Measurements from ENCODE around the genes SDHAF4, SMAP1, KHDC3L, SLC17A5 and CD109.

- PRO-cap, result no peak
Observed at GRCh38 chr6:69780673-69781274, 16.0 kb downstream of the LMBRD1 start.

DNA sequence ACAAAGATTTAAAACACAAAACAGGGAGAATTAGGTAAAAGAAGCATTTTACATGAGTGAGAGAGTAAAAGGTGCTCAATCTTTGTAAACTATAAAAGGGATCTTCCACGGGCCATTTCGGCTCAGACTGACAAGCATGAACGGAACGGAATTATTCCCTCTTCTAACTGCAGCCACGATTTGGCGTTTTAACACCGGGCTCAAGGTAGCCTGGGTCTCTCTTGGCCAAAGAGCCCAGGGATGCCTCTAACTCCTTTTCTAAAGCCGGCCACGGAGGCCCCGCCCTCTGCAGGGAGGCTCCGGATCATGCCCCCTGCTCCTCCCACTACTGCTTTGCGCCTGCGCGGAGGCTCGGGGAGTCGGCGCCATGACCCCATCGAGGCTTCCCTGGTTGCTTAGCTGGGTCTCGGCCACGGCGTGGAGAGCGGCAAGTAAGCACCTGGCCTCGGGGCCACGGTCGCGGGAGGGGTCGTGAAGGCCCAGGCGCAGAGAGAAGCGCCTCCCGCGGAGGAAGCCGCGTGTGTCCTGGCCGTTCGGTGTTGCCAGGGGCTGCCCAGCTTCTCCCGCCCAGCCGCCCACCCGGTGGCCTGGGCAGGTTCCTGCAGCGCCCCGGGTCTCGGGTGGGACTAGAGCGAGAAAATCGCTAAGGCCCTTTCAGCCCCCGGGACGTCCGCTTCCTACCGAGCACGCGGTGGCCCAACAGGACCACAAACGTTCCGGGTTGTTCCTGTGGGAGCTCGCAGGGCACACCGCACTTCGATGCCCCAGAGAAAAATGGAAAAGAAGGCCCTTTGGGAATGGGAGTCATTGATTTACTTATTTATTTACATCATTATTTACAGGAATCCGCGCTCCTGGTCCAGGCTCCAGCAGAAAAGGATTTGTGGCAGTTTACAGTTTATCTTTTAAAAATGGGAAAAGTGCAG, at the start of gene SDHAF4:
TSS of gene SDHAF4 (plus strand) at position 357 of the 926 bp plus-strand sequence.
- PRO-cap, result unidirectional peak, plus-strand start at position 357 of the sequence

DNA sequence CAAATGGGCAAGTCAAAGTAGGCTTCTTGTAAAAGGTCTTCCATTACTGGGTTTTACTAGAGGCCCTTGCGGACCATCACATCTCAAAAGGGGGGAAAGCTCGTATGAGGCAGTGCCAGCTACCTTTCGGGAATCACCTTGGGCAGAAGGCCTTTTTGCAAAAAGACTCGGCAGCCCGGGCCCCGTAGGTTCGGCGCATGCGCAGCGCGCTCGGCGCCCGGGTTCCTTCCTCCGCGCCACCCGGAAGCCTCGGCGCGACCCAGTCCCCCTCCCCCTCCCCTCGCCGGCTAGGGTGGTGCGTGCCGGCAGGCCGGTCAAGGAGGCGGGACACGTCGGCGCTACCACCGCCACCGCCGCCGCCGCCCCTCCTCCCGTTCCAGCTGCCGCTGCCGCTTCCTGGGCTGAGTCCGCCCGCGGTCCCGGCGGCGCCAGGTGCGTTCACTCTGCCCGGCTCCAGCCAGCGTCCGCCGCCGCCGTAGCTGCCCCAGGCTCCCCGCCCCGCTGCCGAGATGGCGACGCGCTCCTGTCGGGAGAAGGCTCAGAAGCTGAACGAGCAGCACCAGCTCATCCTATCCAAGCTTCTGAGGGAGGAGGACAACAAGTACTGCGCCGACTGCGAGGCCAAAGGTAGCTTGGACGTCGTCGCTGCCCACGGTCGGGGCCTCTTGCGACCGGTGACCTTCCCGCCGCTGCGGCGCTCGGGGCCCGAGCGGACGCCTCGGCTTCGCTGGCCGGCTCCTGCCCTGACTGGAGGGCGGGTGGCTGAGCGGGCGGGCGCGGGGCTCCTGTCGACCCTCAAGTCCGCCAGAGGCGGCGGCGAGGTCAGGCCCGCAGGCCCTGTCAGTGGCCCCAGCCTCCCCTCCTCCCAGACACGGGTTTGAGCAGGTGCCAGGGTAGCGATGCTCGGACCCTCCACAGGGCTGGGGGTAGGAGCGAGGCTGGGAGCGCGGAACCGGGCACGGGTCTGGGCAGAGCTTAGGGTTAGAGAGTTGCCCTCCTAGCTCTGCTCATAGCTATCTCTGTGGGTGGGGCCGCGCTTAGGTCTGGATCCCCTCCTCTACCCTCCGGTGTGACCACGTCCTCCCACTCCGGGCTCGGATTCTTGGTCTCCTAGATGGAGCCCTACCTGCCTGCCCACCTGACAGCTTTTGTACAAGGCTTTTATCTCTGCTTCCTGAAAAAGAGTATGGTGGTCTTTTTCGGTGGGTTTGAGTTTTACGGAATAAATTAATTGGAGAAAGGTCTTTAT, at the start of gene SMAP1:
TSS of gene SMAP1 (plus strand) at position 369 of the 1,249 bp plus-strand sequence.
- PRO-cap, result bidirectional peak, plus-strand start at position 404 of the sequence, minus-strand start at position 186 of the sequence; unidirectional peak, minus-strand start at position 914 of the sequence

GRCh38 chr6:70669160-70669614, 1.5 kb downstream of the SMAP1 start:
- PRO-cap, result unidirectional peak, minus-strand start at chr6:70669279

DNA sequence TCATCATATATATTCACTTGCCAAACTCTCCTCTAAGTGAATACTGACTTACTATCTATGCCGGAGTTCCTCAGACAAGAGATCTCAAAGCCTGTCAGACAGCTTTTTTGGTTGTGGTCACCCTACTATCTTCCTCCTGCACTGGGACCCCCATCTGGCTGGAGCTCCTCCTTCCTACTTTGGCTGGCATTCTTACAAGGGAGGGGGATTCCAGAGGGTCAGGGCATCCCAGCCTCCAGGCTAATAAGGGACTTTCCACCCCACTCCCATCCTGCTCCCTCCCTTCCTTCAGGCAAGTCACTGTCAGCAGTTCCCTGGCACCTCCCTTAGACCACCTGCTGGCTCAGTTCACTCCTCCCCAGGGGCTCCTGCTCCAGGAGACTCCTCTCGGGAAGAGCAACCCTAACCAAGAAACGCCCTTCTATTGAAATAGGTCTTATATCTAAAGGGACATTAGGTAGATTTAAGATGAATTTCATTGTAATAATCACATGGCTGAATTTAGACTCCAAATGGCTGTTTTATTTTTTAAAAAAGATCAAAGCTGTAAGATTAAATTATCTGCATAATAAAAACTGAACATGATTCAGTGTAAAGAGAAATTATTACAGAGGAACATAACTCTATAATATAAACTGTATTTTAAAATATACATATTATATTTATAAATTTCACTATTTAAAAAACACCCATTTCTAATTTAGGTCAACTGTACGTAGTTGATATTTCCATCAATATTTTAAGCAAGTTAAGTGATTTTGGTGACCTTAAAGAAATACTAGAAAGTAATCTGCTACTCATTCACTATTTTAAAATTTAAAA, 119.0 kb downstream of the OGFRL1 start:
- PRO-cap, result no peak

DNA sequence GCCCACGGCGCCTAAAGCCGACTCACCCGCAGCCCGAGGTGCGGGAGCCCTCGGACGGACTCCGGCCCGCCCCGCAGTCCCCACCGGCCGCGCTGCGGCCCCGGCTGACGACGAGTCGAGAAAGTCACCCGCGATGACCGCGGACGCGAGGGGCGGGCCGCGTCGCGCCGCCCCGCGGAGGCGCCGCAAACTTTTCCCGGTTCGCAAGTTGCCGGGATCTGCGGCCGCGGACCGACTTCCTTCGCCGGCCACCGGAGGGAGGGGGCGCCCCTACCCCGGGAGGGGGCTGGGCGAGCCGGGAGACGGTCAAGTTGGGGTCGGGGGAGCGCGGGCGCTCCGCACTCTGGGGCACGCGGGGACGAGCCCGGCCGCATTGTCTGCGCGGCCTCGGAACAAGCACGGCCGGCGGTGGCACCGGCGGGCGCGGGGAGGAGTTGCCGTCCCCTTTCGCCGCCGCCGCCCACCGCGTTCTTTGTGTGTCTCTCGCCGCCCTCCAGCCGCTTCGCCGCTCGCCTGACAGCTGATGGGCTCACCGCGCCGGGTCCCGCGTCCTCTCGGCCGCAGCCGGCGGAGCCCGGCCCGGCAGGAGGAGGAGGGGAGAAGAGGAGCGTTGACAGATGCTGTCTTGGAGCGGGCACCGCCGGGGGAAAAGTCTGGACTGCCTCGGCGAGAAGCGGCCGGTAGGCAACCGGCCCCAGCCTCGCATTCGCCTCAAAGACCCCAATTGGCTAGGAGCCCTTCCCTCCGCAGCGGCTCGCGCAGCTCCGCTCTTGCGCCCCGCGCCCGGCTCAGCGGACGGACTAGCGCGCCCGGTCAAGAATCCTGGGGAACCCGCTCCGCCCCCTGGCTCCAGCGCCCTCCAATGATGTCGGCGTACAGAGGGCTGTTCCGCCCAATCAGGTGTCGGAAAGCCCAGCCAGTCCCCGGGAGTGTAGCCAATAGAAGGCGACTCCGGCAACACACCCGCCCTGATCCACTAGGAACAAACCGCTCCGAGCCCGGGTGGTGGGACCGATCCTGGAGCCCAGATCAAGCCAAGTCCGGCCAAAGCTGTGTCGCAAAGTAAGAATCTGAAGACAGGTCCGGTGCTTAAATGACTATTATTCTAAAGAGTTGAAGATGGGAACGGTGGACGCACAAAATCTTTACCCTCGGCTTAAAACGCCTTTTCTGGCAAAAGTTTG, 131.8 kb downstream of the OGFRL1 start:
- PRO-cap, result bidirectional peak, plus-strand start at position 199 of the sequence, minus-strand start at position 109 of the sequence; bidirectional peak, plus-strand start at position 1,011 of the sequence, minus-strand start at position 790 of the sequence

DNA sequence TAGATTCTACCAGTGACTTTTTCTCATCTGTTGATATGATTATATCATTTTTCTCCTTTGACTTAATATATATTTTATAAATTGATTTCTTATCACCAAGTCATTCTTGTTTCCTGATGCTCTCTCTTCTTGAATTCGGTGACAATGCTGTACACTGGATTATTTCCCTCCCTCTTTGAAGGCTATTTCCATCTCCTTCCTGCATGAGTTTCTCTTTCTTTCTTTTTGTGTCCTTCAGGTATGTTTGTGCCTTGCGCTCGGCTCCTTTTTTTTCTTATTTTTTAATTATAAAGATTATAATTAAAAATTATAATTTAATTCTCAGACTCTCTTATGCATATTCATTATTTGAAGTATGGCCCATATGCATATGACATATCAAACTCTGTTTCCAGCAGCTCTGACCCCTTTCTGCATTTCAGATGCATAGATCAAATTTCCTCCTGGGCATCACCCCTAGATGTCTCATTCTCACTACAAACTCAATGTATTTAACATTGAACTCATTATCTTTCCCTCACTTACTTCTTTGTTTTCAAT, 232.8 kb upstream of the RIMS1 start:
- PRO-cap, result no peak

GRCh38 chr6:72382844-72383167, 239.1 kb upstream of the KCNQ5 start:
- PRO-cap, result no peak

DNA sequence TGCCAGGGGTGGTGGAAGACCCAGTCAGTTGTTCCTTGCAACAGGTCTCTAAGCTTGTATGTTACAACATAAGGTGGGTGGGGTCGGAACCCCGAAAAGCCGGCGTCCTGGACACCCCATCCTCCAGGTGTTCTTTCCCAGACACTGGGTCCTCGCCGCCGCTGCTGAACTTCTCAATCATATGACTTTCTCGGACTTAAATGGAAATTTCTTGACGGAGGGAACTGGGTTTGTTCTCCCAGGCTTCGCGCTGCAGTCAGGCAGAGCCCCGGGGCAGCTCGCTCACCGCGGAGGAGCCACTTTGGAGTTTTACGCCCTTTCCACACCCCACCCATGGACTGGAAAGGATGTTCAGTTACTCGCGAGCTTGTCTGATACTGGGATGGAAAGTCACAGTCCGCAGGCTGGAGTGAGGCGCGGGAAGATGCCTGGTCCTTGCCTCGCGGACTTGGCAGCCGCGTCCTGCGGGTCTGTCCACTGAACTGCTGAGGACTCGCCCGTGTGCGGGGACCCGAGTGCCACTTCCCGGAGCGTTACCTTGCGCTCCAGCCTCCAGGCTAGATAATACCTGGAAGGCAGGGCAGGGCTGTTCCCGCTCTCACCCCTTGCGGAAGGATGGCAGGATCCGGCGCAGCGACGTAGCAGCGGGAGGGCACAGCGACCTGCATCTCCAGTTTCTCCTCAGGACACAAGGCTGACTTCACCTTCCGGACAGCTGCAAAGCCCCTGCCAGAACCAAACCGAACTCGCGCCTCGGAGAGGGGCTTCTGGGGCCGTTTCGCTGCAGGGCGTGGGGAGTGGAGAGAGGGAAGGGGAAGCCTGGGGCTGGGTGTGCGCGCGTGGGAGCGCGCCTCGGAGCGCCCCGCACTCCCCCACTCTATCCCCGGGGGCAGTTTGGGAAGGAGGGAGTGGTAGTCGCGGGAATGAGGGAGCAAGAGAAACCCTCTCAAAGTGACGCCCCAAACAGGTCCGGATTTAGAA, 605 bp upstream of the KCNQ5 start:
- PRO-cap, result no peak

DNA sequence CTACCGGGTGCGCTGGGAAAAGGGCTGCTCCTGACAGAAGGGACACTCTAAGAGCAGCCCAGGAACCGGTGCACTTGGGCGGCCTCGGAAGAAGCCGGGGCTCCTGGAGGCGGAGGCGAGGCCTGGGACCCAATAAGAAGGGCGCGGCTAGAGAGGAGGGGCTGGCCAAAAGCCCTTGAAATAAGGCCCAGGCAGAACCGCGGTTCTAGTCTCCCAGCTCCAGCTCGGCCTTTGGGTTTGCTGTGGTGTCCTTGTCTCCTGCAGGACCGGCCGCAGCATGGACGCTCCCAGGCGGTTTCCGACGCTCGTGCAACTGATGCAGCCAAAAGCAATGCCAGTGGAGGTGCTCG, at the start of gene KHDC3L:
TSS of gene KHDC3L (plus strand) at position 206 of the 350 bp plus-strand sequence.
- PRO-cap, result no peak

DNA sequence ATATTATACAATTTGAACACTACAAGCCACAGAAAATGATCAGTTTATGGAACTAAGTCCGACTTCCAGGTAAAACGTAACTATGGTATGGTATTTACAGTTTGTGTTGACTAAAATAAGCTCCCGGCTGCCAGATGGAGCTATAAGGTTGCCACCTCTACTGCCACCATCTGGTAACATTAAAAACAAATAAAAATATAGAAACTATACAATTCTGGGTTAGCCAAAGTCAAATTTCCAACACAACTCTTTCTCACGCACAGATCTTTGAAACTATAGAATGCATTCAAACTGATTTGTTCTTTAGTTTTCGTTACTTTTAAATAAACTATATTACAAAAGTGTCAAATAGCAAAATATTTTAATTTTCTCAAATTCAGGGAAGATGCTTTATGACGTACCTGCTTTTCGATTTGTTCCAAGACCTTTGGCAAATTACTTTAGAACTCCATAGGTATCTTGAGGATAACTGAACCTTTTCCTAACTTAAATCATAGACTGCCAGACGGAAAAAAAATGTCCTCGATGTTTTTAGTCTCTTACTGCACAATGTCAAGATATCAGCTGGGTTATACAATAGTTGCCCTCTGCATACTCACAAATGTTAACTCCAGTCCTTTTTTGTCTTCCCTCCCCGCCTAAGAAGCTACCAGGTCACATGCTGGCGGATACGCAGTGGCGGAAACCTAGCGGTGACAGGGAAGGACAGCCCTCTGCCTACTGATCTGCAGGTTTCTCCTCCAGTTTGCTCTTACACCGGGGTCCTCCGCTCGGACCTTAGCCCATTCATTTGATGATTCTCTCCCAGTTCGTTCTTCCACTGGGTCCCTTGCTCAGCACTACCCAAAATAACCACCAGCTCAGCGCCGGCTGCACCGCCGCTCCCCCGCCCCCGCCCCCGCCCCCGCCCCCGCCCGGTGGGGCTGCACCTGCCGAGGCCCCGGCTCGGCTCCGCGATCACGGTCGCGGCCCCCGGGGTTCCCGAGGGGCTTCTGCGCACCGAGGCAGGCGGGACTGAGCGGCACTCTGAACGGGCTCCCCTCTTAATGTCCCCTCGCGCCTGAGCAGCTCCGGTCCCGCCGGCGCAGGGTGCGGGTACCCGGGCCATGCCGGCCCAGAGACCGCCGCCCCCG, 810 bp downstream of the SLC17A5 start:
- PRO-cap, result unidirectional peak, plus-strand start at position 689 of the sequence; unidirectional peak, plus-strand start at position 743 of the sequence; bidirectional peak, plus-strand start at position 807 of the sequence, minus-strand start at position 822 of the sequence

DNA sequence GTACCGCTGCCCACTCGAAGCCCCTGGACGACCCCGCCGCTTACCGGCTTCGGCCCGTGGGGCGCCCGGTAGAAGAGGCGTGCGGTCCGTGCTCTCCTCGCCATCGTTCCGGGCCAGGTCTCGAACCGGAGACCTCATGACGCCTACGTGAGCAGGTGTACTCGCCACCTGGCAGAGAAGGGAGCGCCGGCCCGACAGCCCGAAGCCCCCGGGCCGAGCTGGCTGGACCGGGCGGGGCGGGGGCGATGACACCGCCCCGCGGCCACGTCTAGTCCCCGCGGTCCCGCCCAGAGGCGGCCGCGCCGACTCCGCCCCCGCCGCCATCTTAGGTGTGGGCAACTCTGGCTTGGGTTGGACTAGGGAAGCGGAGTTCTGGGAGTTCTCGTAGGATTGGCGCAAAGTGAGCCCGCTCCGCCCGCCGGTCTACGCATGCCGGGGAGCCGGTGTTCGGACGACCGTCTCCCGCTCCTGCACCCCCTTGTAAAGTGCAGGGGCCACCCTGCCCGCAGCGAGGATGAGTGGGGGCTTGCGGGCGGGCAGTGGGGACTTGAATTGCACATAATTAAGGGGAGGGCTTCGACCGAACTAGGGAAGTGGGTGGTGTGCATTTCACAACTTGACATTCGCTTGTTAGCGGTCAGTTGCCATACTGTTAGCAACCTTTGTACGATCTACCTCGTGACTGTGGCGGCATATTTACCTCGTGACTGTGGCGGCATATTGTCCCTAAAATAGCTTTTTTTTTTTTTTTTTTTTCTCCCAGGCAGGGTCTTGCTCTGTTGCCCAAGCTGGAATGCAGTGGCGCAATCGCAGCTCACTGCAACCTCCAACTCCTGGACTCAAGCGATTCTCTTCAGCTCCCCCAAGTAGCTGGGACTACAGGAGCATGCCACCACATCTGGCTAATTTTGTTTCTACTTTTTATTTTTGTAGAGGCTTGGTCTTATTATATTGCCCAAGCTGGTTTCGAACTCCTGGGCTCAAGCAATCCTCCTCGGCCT, at the start of gene SLC17A5:
TSS of gene SLC17A5 (minus strand) at position 244 of the 1,001 bp plus-strand sequence.
- PRO-cap, result bidirectional peak, plus-strand start at position 377 of the sequence, minus-strand start at position 110 of the sequence

DNA sequence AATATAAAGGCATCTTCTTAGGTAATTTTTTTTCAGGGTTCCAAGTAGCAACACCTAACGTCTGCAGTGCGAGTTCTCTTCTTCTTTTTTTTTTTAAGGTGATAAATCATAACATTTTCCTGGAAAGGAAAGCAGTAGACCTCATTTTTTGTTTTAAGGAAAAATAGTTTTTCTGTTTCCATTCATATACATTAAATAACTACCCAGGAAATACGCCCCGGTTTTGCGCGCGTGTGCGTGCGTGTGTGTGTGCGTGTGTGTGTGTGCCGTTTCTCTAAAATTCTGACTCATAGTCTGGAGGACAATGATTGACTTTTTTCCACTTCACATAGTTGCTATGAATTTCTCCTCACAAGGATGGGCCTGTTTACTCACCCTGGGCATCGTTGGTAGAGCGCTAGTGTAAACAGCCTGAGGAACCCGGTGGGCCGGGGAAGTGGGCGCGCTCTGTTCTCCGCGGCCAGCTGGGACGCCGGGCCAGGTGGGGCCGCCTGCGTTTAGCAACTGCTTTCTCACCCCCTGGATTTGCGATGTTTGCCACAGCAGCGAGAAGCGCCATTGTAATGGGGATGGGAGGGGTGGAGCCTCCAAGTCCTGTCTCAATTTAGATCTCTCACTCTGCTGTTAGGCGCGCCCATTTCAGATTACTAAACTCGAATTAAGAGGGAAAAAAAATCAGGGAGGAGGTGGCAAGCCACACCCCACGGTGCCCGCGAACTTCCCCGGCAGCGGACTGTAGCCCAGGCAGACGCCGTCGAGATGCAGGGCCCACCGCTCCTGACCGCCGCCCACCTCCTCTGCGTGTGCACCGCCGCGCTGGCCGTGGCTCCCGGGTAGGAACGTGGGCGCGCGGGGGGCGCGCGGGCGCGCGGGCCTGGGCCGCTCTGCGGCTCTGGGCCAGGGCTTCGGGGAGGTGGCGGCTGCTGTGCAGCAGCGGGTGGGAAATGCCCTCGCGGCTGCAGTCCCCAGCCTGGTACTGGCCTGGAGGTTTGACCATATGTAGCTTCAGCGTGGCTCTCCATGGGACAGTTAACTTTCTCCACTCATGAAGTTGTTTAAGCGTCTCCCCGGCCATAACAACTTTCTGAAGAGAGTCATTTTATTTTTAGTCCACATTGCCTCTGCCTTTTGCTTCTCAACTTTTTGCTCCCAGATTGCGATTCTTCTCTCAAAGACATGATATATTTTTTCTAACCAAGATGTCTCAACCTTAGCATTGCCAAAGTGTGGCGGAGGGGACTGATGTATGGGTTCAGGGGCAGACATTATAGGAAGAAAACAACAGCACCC, at the start of gene CD109:
TSS of gene CD109 (plus strand) at position 747 of the 1,290 bp plus-strand sequence.
- PRO-cap, result unidirectional peak, plus-strand start at position 400 of the sequence; bidirectional peak, plus-strand start at position 747 of the sequence, minus-strand start at position 799 of the sequence

- PRO-cap, result no peak
Observed at GRCh38 chr6:73697142-73697745, 1.2 kb downstream of the CD109 start.

DNA sequence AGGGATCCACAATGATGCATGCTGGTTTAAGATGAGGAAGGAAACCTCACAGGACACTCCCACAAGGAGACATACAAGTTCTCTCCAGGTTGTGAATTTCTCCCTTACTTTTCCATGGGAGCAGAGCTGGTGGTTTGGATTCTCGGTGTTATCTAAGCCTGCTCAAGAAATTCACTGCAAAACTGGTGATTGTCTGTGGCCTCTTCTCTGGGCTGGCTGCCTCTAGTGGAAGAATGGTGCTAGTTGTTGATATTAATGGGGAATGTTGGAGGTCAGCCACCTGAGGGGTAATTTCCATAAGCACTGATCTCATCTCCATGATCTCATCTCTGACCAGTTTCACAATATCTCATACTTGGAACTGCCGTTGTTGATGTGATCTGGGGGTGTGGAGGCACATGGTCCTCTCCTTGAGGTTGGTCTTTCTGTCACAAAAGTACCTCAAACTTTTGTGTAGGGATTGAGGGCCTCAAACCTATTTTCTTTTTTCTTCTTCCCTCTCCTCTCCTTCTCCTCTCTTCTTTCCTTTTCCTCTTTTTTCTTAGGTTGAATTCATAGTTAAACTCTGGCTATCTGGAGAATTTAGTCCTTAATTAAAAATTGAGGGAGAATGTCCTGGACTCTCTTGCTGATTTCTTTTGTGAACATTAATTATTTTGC, 102.6 kb downstream of the CD109 start:
- PRO-cap, result no peak

- PRO-cap, result no peak
Observed at GRCh38 chr6:75084790-75085911, 120.7 kb downstream of the COL12A1 start.

- PRO-cap, result no peak
Observed at GRCh38 chr6:75142701-75143208, 63.1 kb downstream of the COL12A1 start.

- PRO-cap, result no peak
Observed at GRCh38 chr6:75174870-75175499, 30.9 kb downstream of the COL12A1 start.

DNA sequence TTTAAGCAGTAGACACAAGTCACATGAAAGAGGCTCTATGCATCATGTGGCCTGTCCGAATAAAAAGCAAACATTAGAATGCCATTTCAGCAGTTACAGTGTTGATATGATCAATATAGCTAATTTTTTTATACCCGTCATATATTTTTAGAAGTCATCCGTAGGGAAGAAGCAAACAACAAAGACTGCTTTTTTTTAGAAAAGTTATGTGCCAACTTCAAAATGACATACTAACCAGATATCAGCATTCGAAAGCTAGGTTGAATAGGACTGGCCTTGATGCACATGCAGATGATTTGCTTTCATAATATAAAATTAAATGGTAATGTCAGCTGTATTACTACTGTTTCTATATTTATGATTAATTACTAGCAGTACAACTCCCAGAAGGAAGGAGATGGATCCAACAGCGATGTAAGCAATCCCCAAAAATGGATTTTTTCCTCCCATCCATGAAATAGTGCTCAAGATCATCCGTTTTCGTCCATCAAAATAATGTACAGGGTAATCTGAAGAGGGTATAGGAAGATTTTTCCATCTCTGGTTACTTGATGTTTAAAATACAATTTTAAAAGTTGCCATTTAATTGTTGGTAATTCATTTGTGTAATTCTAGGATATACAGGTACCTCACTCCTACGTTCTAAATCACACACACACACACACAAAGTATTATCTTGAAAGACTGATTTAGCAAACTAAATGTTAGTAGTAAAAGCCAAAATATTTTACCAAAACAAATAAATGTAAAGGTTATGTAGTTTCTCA, 12.4 kb upstream of the COX7A2 start:
- PRO-cap, result no peak

DNA sequence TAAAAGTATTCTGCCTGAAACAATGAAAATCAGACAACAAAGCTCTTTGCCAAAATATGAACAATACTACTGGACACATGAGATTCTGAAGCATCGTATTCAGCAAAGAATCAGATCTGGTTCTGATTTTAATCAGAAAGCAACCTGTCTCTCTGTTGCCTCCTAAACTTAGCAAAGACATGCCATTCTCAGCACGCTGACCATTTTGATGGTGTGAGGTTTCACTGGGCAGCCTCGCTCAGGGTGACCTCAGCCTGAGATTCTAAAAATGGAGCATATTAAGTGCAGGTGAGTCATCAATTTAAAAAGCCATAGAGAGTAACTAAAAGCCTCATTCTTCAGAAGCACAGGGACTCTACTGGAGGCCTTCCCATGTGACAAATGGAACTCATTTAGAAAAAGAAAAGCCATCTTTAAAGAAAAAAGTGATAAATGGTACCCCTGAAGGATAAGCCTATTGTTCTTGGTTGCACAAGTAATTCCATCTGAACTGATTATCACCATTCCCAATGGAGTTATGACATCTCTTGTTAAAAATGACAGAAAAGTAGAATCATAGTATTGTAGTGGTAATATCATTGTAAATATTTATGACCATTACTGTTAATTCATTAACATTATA, 91.3 kb downstream of the FILIP1 start:
- PRO-cap, result no peak